Right ventricle myocardium (tissue), 1 donor: ENCODE measurements around the genes COPS7B and UGT1A5.

- PRO-cap, 2 experiments, result peak in 1 of 2 experiments; most common minus-strand start chr2:231711315 (in 1)
Observed at GRCh38 chr2:231711129-231711544, 2.8 kb downstream of the PTMA start.

DNA sequence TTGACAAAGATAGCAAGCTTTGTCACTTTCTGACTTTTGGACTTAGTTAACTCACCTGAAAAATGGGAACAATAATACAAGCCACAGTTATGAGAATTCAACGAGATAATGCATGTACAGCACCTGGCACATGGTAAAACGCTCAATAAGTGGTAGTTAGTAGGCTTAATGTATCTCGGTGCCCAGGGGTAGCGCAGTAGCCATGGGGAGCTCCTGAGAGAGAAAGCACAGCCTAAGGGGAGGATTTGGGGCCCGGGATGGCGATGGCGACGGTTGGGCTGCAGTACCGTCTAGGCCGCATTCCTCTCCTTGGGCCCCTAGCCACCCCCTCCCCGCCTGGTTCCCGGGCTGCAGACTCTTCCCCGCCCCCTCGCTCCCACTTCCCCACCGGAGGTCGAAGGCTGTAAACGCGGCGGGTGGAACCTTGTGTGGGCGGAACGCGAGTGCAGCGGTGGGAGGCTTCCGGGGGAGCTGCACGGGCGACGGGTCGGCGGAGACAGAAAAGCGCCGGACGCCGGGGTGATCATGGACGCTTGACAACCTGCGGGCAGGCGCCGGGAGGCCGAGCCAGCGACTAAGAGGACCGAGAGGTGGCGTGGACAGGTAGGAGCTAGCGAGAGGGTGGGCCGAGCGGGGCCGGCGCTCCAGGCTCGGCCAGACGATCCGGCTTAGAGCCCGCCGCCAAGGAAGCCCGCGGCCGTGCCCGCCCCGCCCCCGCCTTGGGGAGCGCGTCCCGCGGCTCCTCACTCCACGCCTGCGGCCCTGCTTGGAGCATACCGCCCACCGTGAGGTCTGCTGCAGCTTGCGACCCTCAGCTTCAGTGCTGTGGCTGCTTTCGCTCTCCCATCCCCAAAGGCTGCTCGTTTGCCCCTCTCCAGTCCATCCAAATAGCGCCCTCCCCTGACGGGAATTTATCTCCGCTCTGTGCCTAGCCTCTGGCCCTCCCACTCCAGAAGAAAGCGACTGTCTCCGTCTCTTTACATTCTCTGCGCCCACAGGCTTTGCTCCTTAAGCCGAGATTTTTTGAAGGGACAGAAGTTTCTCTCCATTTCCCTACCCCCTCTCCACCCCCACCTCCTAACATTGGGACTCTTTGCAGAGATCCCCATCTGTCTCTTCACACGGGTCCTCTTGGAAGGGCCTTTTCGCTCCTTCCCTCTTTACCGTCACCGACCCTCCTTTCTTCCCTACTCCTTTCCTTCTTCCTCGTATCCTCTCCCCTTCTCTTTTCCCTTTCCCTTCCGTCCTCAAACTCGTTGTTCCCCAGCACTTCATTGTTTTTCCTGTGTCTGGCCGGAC is at the start of gene COPS7B:
Gene COPS7B (plus strand): TSS at position 510 of the 1,299 bp plus-strand sequence.
- PRO-cap, 2 experiments, result peak in 2 of 2 experiments; most common plus-strand start position 501 of the sequence (in 2); most common minus-strand start position 311 of the sequence (in 1)

DNA sequence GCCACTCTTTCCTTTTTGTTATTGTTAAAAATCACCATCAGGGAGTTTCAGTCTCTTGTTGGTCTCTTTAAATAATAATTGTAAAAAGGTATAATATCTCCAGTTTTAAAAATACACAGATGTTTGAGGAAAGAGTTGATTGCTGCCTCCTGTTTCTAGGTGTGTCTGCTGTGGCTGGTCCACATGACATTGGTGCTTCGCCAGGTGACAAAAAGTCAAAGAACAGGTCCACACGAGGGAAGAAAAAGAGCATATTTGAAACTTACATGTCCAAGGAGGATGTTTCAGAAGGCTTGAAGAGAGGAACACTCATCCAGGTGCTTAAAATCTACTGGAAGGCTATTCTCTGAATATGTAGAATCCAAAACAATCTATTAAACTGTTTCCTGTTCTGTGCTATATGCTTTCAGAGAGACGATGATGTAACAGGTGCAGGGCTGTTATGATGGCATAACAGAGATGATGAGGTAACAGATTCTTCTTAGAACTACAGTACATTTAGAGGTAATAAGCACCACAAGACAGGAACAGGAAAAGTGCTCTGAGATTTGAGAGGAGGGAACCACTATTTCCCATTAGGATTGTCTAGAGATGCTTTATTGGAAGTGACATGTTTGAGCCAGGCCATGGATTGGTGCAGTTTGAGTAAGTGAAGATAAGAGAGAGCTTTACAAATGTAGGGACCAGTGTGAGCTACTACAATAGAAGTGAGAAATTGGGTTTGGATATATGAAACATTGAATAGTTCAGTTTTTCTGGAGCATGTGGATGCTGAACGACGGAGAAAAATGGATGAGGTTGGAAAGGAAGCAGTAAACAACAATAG is 54.1 kb downstream of the DIS3L2 start:
- PRO-cap, 2 experiments, result no peak in any of the 2 experiments

GRCh38 chr2:232310148-232310837 is 68.3 kb upstream of the ALPP start:
- PRO-cap, 2 experiments, result no peak in any of the 2 experiments

- PRO-cap, 2 experiments, result no peak in any of the 2 experiments
Observed at GRCh38 chr2:232624191-232625159, 8.9 kb upstream of the EFHD1 start.

DNA sequence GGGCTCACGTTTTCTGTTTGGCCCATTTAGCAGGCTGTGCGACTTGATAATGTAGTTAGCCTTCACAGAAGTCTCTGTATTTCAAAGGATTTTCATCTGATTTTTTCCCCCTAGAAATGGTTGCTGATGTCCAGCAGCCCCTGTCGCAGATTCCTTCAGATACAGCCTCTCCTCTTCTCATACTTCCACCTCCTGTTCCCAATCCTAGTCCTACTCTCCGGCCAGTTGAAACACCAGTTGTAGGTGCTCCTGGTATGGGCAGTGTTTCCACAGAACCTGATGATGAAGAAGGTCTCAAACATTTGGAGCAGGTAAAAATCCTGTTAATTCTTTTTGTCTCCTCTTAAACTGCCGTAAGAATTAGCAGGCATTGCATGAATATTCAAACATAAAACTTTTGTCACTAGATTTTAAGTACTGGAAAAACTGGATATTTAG is 18.3 kb upstream of the KCNJ13 start:
- PRO-cap, 2 experiments, result no peak in any of the 2 experiments

DNA sequence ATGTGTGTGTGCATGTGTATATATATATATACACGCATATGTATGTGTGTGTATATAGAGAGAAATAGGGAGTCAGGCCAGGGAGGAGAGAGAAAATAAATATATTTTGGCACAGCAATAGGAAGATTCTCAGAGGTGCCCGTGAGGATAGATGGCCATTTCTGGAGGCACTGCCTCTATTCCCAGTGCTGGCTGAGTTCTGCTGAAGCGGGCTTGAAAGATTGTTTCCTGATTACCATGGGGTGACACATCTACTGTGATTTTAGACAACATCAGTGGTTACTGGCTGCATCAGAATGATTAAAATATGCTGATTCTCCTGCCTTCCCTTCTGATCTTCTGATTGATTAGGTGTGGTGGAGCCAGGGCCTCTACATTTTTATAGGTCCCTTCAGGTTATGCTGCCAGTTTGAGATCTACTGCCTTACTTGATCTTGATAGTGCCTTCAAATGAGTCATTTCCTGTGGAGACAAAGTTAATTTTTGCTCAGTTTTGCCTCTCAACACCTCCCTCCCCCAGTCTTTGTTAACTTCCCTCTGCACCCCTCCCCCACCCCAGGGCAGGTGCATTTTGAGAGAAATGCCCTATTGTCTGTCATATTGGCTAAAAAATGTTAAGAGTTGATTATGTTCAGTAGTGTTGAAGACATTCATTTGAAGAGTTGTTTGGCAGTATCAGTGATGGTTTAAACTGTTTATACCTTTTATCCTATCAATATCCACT is 31.6 kb upstream of the SNORC start:
- PRO-cap, 2 experiments, result no peak in any of the 2 experiments

DNA sequence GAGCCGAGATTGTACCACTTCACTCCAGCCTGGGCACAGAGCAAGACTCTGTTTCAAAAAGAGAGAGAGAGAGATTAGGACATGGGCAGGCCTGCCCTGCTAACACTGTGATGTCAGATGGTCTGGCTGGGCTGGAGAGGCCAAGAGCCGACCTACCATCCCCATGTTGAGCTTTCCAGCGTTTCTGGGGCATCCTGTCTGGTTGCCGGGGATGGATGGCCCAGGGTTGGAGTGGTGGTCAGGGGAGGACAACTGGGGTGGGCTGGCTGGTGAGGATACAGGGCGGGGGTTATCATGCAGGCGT is 5.2 kb downstream of the SNORC start:
- PRO-cap, 2 experiments, result no peak in any of the 2 experiments

DNA sequence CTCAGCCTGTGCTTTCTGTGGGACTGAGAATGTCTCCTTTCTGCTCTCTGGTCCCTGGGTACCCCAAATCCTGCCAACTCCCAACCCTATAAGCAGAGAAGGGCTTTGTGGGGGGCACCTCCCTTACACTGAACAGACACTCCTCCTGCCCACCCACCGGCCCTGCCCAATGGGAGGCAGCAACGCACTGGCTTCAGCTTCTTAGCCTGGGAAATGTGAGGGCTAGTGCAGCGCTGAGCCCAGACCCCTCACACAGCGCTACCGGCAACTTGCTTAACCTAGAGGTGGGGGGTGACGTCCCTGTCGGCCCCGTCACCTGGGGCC is 5.5 kb downstream of the SNORC start:
- PRO-cap, 2 experiments, result no peak in any of the 2 experiments

- PRO-cap, 2 experiments, result no peak in any of the 2 experiments
Observed at GRCh38 chr2:232900983-232901842, 31.1 kb downstream of the SNORC start.

GRCh38 chr2:233063216-233063843 is 3.2 kb downstream of the INPP5D start:
- PRO-cap, 2 experiments, result no peak in any of the 2 experiments

DNA sequence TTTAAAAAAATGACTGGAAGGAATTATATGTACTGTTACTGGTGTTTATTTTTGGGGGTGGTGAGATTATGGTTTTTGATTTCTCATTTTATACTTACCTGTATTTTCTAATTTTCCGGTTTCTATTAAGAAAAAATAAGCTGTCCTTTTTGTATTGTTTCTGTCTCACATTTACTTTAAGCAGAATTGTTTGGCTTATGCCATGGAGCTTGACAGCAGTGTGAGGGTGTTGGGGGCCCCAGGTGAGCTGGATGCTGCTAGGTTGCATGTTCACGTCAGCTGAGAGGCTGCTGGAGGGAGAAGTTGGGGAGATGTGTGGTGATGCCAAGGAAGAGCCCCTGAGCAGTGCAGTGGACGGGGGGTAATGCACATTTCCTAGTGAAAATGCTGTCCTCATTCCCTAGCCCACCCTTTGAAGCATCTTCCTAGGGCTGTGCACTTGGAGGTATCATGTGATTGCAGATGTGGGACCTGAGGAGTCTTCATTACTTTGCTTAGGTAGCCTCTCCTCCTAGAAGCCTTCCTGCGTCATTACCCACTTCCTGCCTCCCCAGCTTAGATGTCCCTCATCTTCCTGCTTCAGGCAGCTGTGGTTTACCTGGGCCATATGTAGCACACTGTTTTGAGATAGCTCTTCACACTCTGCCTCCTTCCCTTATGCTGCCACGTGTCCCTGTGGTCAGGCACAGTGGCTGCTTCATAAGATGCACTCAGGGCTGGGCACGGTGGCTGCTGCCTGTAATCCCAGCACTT is 16.2 kb downstream of the ATG16L1 start:
- PRO-cap, 2 experiments, result no peak in any of the 2 experiments

GRCh38 chr2:233365833-233366759 is 11.8 kb downstream of the DGKD start:
- PRO-cap, 2 experiments, result no peak in any of the 2 experiments

DNA sequence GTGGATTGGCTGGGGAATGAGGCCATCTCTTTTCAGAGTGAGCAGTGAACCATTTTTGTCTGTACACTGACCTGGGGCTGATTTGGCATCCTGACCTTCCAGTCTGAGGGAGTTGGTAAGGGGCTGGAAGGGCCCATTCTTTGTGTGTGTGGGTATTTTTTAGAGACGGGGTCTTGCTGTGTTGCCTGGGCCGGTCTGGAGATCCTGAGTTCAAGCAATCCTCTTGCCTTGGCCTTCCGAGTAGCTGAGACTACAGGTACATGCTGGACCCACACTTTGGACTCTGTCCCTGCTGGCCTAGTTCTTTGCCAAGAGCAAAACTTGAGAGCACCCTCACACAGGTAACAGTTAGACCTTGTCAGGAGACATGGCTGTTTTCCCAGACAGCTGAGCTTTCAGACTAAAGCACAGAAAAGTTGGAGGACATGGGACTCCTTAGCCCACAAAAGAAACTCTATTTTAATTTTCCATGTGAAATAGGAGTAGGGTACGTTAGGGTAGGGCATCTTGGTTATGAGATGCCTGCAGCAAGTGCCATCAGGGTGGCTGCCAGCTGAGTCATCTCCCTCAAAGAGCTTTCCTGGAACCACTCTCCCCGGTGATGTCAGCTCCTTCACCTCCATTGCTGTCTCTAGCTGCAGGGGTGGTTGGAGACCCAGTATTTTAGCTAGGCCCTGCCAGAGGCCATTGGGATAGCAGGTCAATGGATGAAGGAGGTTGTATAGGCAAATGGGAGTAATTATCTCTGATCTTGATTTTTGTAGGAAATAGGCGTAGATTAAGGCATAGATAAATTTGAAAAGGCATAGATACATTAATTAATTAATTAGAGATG is 60.7 kb downstream of the DGKD start:
- PRO-cap, 2 experiments, result no peak in any of the 2 experiments

DNA sequence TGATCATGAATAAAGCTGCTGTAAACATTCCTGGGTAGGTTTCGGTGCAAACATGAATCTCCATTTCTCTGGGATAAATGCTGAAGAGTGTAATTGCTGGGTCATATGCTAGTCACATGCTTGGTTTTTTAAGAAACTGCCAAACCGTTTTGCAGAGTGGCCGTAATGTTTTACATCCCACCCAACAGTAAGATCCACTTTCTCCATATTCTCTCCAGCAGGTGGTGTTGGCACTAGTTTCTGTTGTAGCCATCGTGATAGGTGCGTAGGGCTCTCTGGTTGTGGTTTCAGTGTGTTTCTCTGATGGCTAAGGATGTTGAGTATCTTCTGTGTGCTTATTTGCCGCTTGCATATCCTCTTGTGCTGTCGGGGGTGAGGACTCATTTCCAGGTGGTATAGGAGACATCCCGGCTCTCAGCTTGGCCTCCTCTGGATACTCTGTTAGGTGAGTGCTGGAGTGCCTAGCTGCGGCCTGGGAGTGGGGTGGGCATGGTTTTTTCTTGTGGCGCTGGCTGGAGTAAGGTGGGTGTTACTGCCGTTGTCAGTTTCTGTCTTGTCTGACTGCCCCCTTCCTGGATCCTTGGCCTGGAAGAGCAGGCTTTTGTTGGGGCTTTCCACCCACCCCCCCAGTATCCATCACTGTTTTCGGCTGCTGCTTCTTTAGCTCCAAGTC is 69.0 kb downstream of the DGKD start:
- PRO-cap, 2 experiments, result no peak in any of the 2 experiments

DNA sequence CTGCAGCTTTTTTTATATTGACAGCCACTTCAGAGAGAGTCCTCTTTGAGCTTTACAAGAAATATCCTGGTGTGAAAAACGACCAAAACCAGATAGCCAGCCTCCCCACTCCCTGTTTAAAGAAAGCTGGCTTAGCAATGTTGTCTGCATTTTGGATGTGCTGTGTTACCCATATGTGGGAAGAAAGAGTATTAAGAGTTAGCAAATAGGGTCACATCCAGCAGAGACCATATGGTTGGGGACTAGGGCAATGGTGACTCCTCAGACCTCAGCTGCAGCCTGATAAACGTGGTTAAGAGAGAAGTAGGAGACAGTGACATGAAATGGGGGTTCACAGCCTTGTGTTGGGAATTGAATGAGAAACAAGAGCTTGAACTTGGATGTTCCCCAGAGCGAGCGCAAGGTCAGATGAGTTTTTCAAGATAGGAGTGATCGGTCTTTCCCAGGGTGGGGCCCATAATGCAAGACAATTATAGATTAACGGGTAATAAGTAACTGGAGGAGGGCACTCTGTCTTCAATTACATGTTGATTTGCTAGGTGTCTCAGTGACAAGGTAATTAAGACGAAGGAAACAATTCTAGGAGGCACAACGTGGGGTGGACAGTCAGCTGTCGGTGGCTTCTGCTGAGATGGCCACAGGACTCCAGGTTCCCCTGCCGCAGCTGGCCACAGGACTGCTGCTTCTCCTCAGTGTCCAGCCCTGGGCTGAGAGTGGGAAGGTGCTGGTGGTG is at the start of gene UGT1A5:
Gene UGT1A5 (plus strand): TSS at position 547 of the 733 bp plus-strand sequence.
- PRO-cap, 2 experiments, result no peak in any of the 2 experiments

GRCh38 chr2:233767650-233768508 is 7.8 kb downstream of the UGT1A1 start:
- PRO-cap, 2 experiments, result no peak in any of the 2 experiments

DNA sequence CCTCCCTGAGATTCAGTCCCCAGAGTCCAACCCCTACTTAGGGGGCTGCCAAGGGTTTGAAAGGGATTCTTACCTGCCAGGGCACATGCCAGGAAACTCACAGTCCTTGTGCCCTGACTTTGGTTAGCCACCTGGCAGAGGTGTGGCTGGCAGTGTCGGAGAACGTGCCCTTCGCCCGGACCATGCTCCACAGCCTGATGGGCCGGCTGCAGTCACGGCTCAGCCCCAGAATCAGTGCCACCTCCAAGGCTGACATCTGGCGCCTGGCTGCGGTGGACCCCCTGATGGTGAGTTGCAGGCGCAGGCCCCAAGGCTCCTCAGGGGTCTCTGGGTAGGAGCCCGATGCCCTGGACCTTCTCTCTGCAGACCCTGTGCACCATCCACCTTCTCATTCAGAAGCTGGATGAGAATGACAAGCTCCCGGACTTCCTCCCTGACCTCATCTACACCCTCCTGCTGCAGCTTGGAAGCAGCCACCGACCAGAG is 32.3 kb downstream of the HJURP start:
- PRO-cap, 2 experiments, result no peak in any of the 2 experiments

DNA sequence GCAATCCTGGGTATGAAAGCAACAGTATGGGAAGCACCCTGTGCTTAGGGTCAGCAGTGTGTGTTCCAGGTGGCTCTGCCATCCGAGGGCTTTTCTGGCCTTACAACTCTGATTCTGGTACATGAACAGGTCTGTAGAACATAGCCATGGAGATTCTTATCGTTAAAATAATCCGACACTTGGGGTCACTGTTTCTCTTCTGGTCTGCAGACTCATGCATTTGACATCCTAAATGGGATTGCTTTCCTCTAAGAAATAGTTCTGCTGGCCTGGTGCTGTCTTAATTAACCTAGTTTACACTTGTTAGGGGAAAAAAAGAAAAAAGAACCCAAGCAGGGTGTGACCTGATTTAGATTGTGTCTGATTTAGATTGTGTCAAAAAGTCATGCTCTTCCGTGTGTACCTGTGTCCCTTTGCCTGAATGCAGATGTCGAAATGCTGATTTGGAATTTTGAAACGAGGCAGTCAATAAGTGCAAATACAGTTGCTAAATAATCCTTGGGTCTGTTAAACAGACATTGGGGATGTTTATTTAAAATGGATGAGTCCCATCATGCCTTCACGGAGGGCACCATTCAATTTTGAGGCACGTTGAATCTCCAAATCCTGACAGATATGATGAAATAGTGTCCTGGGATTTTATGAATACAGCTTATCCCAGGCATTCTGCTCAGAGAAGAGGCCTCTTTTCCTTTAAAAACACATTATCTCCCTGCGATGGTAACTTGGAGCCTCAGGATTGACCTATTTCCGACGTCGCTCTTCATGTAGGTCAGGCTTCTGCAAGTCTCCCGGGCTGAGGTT is 59.7 kb downstream of the TRPM8 start:
- PRO-cap, 2 experiments, result no peak in any of the 2 experiments

DNA sequence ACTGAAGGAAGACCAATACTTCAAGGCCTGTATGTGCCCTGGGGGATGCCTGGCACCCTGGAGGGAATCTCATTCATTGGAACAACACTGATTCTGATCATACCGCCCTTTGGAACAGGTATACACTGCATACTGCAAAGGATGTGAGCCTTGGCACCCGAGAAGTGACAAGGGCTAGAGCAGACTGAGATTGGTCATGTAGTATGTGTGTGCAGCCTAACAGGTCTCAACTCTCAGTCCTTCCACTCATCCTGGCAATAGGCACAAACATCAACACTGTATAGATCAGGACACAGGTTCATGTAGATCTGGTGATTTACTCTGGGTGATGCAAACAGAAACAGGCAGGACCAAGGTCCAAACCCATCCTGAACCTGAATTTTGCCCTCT is 151.3 kb downstream of the SPP2 start:
- PRO-cap, 2 experiments, result no peak in any of the 2 experiments